Hair follicular keratinocyte (primary cell): ENCODE data around the genes GSTCD and GIMD1.

DNA sequence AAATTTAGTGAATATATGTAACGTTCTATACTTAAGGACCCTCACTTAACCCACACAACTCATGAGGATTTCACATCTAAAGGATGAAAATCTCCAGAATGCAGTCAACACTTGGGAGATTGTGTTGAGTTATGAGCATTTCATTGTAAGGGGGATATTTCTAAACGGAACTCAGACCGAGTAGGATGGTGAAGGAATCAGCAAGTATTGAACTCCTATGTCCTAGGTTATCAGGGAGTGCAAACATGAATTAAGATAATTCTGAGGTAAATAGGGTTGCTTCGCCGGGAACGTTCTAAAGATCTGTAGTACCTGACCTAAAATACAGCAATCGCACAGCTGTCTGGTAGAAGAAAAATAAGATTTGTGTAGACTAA is 1.1 kb downstream of the CISD2 start:
- RAMPAGE, long total RNA = no peak

- RAMPAGE, long total RNA = no peak
These were observed 5.9 kb upstream of the SLC9B2 start for GRCh38 chr4:103082491-103082793.

DNA sequence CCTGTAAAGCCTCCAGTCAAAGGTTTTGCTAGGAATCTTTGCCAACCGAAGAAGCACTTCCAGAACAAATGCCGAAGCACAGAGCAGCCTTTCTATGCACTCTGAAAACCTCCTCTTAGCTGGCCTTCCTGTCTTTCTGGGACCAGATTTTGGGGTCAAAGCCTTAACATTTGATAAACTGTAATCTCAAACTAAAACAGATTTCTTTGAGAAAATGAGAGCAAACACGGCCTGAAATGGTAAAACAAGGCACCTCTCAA is 534 bp downstream of the BDH2 start:
- RAMPAGE, long total RNA = no peak

DNA sequence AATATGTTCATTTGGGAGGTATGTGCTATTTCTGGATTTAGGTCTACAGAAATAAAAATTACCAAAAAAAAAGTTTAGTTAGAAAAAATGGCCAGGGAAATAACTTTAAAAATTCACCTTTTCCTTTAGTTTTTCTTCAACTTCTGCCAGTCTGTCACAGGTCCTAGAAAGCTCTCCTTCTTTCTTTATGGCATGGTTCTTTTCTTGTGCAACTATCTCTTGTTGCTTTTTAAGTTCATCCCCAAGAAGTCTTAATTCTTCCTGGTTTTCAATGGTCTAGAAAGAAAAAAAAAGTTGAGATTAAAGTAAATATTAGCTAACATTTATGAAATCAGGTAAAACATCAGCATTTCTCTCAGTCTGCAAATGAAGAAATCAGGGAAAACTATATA is 47.0 kb downstream of the CENPE start:
- RAMPAGE, long total RNA = no peak

DNA sequence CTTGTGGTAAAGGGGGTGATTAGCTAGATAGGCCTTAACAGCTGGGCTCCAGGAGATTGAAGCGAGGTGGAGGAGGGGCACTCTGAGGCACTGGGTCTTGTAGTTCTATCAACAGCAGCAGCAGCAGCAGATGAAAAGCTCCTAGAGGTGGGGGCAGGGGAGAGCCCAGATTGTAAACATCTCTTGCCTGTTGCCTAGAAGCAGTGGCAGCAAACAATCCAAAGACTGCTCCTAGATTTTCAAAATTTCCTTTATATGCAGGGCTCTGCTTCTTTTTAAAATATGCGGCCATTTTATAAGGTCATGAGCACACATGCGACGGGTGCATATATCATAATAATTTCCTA is 97.0 kb upstream of the CXXC4 start:
- RAMPAGE, long total RNA = no peak

DNA sequence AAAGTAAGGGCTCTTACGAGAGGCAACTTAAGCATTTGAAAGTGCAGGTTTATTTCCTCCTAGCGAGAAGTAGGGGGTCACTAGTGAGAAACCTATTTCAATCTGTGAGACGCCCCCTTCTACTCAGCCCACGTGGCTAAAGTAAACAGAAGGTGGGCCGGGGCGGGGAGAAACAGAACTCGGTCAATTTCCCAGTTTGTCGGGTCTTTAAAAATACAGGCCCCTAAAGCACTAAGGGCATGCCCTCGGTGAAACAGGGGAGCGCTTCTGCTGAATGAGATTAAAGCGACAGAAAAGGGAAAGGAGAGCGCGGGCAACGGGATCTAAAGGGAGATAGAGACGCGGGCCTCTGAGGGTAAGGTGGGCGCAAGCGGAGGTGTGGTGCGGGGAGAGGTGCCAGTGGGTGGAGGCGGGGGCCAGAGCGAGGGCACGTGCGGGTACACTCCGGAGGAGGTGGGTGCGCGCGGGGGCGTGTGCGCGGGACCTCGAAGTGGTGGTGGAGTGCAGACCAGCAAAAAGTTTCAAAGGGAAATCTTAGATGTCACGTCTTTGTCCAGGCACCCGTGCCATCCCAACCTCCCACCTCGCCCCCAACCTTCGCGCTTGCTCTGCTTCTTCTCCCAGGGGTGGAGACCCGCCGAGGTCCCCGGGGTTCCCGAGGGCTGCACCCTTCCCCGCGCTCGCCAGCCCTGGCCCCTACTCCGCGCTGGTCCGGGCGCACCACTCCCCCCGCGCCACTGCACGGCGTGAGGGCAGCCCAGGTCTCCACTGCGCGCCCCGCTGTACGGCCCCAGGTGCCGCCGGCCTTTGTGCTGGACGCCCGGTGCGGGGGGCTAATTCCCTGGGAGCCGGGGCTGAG is 715 bp upstream of the TET2 start:
- RAMPAGE, long total RNA = no peak

DNA sequence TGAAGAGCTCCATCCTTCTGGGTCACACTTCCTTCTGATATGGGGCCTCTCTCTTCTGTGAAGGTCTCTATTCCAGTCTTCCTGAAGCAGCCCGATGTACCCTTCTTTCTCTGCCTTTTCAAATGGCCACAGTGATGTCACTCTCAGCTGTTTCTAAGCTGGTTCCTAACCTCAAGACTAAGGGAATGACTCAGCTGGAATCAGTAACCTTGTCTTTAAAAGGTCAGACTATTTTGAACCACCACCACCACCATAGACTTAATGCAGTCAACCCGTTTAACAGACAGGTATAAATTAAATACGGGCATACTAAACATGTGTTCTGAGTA is 121.1 kb downstream of the PPA2 start:
- RAMPAGE, long total RNA = no peak

- RAMPAGE, long total RNA = no peak
These were observed 5.8 kb downstream of the ARHGEF38 start for GRCh38 chr4:105558243-105558589.

- RAMPAGE, long total RNA = start-site peak on the minus strand at chr4:105708651-105708689, 58 and 74 reads in 2 replicates
These were observed at the start of gene GSTCD for GRCh38 chr4:105708577-105709388. Gene GSTCD (plus strand): TSS chr4:105708784.

DNA sequence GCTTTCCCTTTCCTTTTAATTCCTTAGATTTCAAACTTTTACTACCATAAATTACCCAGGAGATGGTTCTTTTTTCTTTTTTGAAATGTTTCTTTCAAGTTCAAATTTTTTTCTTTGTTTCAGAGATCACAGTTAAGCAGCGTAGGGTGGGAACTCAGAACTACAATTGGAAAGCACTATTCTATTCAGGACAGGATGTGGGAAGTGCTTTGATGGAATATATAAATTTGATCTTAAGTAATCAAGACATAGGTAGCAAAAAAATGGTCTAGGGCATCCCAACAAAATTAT is 72.5 kb downstream of the NPNT start:
- RAMPAGE, long total RNA = no peak

DNA sequence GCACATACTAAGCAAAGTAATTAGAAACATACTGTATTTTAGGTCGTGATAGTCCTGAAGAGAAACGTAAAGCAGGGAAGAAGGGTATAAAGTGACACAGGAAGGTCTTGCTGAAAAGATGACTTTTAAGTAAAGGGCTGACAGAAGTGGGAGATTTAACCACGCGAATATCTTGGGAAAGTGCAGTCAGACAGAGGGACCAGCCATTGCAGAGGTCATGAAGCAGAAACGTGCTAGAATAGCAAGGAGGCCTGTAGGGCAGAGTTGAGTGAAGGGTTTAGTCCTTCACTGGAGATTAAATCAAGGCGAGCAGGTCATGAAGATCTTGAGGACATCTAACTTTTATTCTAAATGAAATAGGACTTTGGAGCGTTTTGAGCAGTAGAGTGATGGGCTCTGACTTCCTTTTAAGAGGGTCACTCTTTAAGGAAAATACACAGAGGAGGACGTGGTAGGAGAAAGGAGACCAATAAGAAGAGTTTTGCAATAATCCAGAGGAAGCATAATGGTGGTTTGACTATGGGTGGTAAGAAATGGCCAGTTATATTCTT is 775 bp downstream of the AIMP1 start:
- RAMPAGE, long total RNA = no peak

- RAMPAGE, long total RNA = no peak
These were observed at the start of gene GIMD1 for GRCh38 chr4:106368457-106368890. Gene GIMD1 (minus strand): TSS chr4:106368778.

GRCh38 chr4:107035540-107036097 is 494 bp downstream of the DKK2 start:
- RAMPAGE, long total RNA = no peak

GRCh38 chr4:107824188-107824377 is 649 bp upstream of the SGMS2 start:
- RAMPAGE, long total RNA = no peak

- RAMPAGE, long total RNA = no peak
These were observed 44.2 kb downstream of the SGMS2 start for GRCh38 chr4:107868691-107869511.

- RAMPAGE, long total RNA = no peak
These were observed 12.2 kb upstream of the HADH start for GRCh38 chr4:107977533-107977915.

- RAMPAGE, long total RNA = no peak
These were observed 2.6 kb downstream of the HADH start for GRCh38 chr4:107992264-107992682.

GRCh38 chr4:108008483-108009147 is 18.9 kb downstream of the HADH start:
- RAMPAGE, long total RNA = no peak

DNA sequence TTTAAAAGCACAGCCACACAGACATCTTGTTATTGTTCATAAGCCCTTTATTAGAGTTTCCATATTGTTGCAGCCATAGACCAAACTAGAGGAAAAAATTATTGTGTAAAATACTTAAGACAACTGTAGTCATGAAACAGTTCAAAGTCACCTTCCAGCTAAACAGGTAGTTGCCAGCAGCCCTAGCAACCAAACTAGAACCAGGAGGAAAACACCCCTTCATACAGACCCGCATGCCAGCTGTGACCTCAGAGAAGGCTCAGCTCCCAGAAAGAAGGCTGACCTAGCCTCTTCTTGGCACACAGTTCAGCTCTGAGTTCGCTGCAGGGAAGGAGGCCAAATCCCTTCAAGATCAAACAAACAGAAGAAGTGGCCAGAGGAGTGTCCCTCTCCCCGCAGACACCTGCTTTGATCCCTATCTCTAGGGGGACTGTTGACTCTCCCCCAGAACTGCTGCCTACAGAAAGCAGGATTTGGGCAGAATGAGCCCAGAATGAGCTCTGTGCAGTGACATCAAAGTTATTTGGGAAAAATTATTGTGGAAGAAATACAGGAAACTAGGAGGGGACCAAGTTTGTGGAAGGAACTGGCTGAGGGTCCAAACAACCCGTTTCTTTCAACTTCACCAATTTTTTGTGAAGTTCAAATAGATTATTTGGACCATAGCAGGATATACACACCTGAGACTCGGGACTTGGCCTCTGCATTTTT is 56.0 kb downstream of the HADH start:
- RAMPAGE, long total RNA = no peak

- RAMPAGE, long total RNA = no peak
These were observed 60.8 kb downstream of the LEF1 start for GRCh38 chr4:108107590-108108632.